Islet of Langerhans (tissue), 1 donor: ENCODE measurements around a stretch of chr22.

DNA sequence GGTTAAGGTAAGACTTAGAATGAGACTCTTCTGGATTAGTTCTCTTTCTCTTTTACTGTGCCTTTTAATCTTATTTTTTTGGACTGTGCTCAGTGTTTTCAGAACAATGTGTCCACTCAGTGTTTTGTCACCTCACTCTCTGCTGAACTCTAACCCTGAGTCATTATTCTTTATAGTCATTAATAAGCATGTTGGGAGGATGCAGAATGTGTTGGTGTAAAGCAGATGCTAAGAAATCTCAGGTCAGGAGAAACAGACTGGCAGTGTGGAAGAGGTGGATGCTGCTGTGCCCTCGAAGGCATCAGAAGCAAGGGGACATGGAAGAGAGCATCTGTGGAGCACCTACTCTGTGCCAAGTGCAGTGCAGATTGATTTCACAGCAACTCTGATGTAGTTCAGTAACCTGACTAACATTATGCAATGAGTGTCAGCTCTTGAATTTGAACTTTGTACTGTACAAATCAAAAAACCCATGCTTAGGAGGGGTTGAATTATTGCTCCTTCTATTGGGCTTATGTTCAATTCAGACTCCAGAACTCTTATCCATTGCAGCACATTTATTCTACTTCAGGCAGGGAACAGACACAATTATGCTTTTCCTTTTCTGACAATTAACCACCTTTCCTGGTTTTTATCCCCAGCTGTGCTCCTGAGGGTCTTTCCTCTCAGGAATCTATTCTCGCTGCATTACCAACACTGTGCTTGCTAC, 80.8 kb upstream of the LARGE1 start:
- RRBS: no CpG with 5 or more reads among the region's 2 CpGs

DNA sequence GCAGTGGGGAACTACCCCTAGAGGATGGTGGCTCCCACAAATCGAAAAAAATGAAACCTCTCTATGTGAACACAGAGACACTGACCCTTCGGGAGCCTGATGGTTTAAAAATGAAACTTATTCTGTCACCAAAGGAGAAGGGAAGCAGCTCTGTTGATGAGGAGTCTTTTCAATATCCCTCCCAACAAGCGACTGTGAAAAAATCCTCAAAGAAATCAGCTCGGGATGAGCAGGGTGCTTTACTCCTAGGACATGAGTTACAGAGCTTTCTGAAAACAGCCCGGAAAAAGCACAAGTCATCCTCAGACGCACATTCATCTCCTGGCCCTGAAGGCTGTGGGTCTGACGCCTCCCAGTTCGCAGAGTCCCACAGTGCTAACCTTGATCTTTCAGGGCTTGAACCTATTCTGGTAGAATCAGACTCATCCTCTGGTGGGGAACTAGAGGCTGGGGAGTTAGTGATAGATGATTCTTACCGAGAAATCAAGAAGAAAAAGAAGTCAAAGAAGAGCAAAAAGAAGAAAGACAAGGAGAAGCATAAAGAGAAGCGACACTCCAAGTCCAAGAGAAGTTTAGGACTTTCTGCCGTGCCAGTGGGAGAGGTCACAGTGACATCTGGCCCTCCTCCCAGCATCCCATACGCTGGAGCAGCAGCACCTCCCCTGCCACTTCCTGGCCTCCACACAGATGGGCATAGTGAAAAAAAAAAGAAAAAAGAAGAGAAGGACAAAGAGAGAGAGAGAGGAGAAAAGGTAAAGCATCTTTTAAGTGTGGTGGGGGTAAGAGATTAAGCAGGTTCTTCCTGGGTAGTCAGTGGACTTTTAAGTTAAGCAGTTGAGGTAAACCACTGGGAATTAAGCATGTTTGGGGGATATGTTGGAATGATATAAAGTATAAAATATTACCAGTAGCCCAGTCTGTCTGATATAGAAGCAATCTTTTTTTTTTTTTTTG, 7.8 kb downstream of the HMGXB4 start:
- RRBS: no CpG with 5 or more reads among the region's 12 CpGs

GRCh38 chr22:35317779-35318268, 18.1 kb downstream of the TOM1 start:
- RRBS: no CpG with 5 or more reads among the region's 11 CpGs

GRCh38 chr22:35350467-35351539, 30.1 kb upstream of the HMOX1 start:
- RRBS: 6% methylated on average over 4 of the region's 48 CpGs

DNA sequence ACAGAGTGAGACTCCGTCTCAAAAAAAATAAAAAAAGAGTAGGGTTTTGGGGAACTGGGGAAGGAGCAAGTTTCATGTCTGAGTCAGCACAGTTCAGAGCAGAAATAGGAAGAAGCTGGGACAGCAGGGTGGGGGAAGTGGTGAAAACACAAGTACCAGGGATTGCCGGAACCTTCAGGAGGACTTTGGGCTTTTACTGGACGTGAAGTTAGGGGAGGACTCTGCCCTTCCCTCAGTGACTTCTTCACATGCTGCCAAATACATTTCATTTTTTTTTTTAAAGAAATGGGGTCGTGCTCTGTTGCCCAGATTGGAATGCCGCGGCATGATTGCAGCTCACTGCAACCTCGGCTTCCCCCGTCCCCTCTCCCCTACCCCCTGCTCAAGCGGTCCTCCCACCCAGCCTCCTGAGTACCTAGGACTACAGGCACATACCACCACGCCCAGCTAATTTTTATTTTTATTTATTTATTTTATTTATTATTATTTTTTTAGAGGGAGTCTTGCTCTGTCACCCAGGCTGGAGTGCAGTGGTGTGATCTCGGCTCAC, 24.3 kb upstream of the HMOX1 start:
- RRBS: no CpG with 5 or more reads among the region's 11 CpGs

GRCh38 chr22:35402495-35403505, 2.9 kb downstream of the MCM5 start:
- RRBS: no CpG with 5 or more reads among the region's 12 CpGs

- RRBS: no CpG with 5 or more reads among the region's 8 CpGs
These were observed 60.5 kb upstream of the RASD2 start for GRCh38 chr22:35480193-35480530.

DNA sequence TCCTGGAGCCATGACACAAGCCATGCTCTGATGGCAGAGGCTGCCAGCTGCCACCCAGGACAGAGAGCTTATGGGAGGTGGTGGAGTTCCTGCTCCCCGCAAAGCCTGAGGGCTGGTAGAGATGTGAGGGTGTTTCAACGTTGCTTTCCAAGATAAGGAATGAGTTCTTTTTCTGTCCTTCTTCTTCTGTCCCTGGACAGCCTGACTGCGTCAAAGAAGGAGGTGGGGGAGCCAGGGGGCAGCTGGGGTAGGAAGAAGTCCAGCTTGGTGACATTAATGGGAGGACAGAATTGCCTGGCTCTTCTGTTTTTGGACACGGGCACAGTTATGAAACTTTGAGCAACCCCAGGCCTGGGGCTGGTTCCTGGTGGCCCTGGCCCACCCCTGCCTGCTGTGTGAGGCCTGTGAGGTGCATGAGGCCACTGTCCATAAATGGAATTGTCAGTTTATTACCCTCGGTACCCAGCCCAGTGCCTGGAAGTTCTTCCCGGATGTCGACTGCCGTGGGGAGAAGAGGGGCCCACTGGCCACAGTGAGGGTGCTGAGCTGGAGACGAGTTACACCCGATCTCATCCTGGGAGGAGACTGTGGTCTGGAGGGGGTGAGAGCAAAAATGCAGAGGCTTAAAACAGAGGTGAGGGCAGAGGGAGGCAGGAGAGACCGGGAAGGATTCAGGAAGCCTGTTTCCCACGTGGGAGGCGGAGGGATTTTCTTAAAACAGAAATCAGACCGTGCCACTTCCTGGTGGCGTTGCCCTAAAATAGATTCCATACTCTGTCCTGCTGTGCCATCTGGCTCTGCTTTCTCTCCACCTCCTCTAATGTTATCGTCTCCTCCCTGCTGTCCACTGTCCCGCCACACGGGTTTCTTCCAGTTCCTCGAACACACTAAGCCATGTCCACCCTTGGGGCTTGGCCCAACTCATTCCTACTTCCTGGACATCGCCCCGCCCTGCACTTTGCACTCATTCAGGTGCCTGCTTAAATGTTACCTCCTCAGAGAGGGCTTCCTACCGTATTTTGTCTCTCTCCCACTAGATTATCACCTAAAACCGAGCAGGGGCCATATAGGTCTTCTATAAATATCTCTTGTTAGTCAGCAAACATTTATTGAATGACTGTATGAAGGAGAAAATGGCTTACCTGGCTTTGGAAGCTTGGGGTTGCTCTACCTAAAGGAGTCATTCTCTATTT, 59.7 kb upstream of the RASD2 start:
- RRBS: no CpG with 5 or more reads among the region's 23 CpGs

- RRBS: no CpG with 5 or more reads among the region's 10 CpGs
These were observed 5.2 kb upstream of the MB start for GRCh38 chr22:35621962-35623026.

DNA sequence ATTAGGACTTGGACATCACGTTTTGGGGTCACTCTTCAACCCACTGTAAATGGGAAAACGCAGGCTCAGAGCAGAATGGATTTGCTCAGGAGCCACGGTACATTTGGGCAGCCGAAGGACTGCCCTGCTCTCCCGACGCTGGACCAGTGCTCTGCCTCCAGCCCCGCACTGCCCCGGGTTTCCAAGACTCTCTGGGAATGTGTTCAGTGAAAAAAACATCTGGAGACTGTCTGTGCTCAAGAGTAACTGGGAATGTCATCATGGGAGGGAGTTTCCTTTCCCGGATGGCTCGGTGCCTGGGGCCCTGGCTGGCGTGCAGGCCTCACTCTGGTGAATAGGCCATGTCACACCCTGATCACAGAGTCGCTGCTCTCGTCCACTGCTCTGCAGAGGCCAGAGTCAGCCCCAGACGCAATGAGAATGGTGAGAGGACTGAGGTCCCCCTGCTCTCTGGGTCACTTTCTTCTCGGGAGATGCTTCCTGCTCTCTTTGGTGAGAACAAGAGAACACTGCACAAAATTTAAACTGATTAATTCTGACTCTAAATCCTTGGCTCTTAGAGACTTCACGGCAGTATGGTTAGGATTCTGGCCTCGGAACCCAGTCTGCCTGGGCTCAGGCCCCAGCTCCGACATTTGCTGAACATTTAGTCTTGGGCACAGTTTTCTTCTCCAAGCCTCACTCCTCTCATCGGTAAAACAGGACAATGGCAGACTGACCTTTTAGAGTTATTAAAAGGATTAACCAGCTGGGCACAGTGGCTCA, 9.7 kb upstream of the APOL6 start:
- RRBS: 92% methylated on average over 2 of the region's 19 CpGs

GRCh38 chr22:35663032-35663389, 14.8 kb downstream of the APOL6 start:
- RRBS: no CpG with 5 or more reads among the region's 1 CpG

DNA sequence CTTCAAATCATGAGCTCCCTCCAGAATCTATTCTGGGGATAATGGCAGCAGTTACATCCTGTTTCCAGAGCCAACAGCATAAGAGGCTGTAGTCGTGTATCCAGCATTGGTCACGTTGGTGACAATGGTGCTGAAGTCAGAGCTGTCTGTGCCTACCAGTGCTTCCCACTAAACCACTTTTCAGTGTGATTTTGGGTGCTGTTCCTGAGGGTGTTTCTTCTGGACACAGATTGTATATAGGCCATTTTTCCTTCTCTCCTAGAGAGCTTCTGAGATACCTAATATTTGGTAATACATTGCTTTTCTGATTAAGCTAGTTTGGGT, 33.2 kb upstream of the APOL5 start:
- RRBS: no CpG with 5 or more reads among the region's 2 CpGs

DNA sequence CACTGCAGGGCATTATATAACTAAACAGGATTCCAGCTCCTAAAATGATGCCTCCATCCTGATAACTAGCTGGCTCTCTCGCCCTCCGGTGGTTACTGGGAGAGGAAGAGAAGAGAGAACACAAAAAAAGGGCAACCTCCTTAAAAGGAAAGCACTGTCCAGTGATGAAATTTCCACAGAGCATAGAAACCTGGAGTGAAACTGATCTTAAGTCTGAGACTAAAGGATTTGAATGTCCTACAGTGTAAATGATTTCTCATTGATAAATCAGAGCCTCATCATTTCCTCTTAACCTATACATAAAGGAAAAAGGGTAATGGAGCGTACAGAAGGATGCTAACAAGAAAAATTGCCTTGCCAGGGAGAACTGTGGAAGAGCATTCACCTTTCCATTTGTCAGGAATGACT, 121.3 kb downstream of the APOL5 start:
- RRBS: no CpG with 5 or more reads among the region's 3 CpGs

DNA sequence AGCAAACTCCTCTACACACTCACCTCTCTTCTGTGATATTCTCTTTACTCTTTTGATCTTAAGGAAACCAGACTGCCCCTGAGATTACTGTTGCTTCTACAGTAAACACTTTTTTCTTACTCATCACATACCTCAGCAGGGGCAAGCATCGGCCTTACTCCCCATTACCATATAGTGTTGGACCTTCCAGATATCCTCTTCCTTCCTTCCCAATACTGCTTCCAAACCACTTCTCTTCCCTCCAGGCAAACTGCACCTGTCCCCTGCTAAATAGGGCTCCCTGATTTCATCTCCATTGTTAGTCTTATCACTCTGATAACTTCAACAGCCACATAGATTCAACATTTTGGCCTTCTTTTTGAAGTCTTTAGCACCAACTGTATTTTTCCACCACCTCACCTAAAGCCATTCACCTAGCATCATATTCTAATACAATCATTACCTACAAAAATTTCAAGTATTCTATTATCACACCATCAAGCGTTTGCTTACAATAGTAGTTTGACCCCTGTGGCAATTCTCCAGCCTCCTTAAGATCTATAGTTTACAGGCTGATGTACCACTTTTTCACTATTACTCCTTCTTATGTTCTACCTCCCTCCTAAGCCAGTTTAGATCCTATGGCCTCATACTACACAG, 141.1 kb downstream of the RBFOX2 start:
- RRBS: no CpG with 5 or more reads among the region's 2 CpGs

DNA sequence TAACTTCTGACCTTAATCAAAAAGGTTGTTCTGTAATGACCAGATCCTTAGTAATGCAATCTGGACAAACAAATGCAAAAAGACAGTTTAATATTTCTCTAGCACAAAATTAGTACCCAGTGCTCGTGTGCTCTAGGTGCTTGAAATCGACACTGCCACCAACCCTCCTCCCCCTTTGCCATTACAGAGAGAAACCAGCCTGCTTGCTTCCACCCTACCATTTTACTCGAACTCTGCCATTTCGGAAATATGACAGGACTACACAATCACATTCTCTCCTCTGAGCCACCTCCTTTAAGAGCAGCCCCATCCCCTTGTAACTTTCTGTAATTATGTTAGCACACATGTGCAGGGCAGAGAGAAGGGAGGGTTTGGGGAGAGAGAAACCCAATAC, 113.8 kb downstream of the RBFOX2 start:
- RRBS: no CpG with 5 or more reads among the region's 4 CpGs

DNA sequence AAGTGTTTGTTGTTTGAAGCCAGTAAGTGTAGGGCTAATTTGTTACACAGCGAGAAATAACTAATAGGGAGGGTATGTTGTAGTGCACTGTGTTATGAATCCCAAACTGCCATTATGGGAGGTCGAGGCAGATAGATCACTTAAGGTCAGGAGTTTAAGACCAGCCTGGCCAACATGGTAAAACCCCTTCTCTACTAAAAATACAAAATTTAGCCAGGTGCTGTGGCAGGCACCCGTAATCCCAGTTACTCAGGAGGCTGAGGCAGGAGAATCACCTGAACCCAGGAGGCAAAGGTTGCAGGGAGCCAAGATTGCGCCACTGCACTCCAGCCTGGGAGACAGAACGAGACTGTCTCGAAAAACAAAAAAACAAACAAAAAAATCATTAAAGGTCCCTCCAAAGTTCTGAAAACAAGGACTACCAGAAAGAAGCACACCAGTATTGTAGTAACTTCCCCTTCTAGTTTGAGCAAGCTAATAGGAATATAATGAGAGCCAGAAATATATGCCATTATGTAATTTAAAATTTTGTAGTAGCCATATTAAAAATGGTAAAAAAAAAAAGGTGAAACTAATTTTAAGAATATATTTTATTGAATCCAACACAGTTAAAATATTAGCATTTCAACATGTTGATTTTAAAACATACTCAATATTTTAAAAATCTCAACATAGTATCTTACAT, 34.9 kb downstream of the RBFOX2 start:
- RRBS: no CpG with 5 or more reads among the region's 6 CpGs

GRCh38 chr22:36023757-36024228, 4.8 kb downstream of the RBFOX2 start:
- RRBS: no CpG with 5 or more reads among the region's 5 CpGs

GRCh38 chr22:36145386-36146390, 14.9 kb downstream of the APOL3 start:
- RRBS: no CpG with 5 or more reads among the region's 16 CpGs

- RRBS: no CpG with 5 or more reads among the region's 3 CpGs
These were observed 10.4 kb downstream of the APOL1 start for GRCh38 chr22:36263435-36263652.

GRCh38 chr22:36285069-36285384, 32.1 kb downstream of the APOL1 start:
- RRBS: no CpG with 5 or more reads among the region's 12 CpGs